Occipital lobe (tissue), 2 donors: Measurements from ENCODE around the genes FUT7, TMEM210 and FAM166A.

DNA sequence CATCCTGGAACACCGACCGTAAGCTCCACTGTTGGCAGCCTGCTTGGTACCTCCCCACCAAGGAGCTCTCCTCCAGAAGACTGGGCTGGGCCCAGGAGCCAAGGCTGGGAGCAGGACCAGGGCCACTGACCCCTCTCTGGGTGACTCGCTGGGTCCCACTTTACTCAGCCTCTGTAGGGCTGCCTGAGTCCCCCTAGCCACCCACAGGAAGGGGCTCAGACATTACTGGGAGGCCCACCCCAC, 255 bp downstream of the CLIC3 start:
- RAMPAGE, long total RNA = no peak

DNA sequence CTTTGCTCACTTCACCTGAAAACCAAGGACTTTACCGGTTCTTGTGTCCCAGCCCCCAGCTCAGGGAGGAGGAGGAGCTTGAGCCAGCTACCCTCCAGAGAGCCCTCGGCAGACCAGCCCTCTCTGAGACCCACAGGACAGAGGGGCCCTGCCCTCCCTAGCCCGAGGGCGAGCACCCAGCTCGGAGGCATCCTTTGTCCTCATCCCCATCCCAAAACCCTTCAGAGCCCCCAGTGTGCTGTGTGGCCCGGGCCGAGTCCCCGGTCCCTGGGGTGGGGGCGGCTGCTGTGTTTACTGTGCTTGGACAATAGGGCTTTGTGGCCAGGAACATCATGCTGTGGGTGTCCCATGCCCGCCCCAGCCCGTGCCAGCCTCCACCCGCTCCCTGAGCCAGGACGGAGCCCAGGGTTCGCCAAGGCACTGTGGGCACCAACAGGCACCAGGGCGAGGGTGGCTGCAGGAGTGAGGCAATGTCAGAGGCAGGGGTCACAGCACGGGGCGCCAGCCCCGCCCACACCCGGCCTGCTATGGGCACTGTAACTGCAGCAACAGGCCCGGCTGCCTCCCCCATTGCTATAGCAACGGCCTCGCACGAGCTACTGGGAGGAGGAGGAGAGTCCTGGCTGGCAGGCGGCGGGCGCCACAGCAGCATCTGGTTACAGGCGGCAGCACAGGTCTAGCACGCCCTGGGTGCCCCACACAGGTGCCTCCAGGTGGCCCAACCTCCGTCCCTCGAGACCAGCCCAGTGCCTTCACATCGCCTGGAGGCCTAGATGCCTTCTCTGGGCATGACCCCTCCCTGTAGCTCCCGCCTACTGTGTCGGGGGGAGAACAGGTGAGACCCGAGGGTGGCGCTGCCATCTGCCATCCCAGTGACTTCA, 2.6 kb downstream of the ABCA2 start:
- RAMPAGE, long total RNA = no peak

- RAMPAGE, long total RNA = no peak
These were observed at the start of gene FUT7 for GRCh38 chr9:137031775-137032866. TSS of gene FUT7 (minus strand) at chr9:137032088.

DNA sequence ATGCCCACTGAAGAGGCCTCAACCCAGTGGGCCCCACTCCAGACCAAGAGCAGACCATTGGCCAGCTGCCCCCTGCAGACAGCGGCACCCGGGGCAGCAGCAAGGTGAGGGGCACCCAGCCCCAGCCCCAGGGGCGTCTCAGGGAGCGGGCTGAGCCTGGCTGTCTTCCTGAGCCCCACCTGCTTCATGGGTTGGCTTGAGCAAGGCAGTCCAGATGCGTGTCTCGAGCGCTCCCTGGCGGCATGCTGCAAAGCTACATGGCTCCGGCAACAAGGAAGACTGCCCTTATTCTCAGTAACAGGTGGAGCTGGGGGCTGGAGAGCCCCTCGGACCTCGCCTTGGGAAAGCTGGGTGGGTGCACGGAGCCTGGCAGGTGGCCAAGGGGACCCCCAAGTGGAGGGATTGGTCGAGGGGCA, 3.3 kb upstream of the FUT7 start:
- RAMPAGE, long total RNA = no peak

DNA sequence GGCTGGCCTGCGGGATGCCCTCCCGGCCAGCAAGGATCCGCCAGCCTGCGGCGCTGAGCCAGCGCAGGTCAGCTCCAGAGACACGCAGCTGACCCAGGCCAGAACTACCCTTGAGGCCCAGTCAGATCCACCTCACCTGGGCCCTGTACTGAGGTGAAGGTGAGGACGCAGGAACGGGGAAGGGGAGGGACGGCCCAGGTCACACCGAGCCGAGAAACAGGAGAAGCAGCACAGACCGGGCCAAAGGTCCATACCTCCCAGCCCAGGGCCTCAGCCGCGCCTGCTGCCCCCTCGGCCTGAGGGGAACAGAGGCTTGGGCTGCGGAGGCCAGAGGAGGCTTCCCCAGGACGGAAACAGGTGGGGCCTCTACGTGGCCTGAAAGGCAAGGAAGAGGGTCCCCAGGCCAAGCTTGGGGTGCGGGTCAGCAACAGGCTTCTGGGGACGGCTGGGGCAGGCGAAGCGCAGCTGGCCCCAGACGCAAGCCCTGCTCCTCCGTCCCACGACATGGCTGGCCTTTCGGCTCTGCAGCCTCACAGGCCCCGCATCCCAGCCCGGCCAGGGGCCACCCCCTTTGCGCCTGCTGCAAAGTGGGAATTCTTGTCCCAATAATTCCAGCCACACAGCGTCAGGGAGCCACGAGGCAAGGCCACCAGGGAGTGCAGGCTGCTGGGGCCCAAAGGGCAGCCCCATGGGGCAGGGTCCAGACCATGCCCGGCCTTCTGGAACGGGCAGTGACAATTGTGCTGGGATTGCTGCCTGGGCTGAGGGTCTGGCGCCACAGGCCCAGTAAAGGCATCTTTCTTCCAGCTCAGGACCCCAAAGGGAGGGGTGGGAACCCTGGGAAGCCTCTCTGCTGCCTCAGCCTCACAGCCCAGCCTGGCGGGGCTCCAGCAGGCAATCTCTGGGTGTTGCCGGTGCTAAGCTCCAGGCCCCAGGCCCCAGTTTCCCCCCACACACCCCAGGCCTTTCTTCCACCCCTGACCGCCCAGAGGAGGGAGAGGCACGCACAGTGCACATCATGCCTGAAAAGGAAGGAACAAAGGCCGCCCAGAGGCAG, 1.0 kb upstream of the ENTPD2 start:
- RAMPAGE, long total RNA = no peak

- RAMPAGE, long total RNA = no peak
These were observed 6.8 kb downstream of the LRRC26 start for GRCh38 chr9:137162891-137163684.

DNA sequence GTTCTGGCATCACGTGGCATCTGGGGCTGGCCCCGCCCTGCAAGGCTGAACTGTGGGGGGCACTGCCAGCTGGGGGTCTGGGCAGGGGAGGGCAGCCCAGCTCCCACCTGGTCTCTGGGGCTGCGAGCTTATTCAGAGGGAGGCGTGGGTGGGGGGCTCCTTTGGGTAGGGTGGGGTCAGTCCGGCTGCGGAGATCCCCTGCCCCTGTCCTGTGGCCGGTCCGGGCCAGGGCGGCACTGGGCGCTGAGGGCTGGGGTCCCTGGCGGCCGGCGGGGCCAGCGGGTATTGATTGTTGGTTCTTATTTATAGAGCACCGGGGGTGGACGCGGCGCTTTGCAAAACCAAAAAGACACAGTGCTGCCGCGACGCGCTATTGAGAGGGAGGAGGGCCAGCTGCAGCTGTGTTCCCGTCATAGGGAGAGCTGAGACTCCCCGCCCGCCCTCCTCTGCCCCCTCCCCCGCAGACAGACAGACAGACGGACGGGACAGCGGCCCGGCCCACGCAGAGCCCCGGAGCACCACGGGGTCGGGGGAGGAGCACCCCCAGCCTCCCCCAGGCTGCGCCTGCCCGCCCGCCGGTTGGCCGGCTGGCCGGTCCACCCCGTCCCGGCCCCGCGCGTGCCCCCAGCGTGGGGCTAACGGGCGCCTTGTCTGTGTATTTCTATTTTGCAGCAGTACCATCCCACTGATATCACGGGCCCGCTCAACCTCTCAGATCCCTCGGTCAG, 2.6 kb downstream of the LRRC26 start:
- RAMPAGE, long total RNA = no peak

DNA sequence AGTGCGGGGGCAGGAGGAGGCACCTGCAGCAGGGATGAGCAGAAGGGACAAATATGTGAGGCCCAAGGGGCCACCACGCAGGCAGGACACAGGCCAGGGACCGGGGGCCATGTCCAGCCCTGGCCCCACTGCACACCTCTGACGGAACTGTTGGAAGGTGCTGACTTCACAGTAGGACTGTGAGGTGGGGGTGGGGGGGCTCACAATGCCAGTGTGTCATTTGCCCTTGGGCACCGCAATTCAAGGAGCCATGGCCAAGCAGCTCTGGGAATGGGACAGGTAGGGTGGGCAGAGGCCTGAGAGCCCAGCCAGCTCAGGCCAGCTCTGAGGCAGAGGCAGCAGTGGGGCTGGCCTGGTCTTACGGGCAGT, at the start of gene TMEM210:
TSS of gene TMEM210 (minus strand) at position 140 of the 369 bp plus-strand sequence.
- RAMPAGE, long total RNA = no peak

DNA sequence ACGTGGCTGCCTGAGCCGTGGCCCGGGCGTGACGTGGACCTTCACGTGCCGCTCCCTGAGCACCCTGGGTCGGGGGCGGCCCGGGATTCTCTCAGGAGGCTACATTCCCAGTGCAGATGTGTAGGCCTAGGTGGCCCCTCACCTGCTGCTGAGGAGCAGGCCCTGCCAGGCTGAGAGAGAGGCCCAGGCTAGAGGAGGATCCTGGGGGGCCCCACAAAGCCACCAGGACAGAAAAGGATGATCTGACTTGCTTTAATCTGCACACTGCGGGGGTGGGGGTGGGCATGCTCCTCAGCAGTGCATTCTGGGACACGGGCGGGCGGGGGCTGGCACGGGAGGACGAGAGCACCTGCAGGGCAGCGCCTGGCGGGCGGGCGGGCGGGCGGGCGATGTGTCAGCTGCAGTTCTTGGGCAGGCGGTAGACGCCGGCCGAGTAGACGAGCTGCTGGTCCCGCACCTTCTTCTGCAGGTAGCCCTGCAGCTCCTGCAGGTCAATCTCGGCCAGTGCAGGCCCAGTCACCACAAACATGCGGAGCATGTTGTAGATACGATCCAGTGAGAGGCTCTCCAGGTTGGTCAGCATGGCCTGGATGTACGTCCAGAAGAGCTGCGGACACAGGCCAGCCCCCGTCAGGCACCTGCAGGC, 2.8 kb upstream of the TMEM210 start:
- RAMPAGE, long total RNA = no peak

GRCh38 chr9:137212763-137213789, 4.2 kb upstream of the ENSG00000284976 start:
- RAMPAGE, long total RNA = no peak

DNA sequence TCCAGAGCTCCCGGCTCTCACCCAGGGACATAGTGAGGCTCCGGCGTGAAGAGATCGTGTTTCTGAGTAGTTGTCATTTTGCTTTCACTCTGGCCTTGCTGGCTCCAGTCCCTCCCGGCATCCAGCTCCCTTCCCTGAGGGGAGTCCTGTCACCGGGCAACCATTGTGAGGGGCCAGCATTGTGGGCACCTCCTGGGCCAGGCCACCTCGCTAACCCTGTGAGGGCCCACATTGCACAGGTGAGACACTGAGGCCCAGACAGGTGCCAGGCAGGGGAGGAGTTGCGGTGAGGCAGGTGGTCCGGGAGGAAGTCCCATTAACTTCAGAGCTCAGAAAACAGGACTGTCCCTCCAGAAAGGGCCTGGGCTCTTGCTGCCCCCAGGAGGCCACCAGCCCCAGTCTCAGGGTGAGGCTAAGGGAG, at the start of gene FAM166A:
TSS of gene FAM166A (minus strand) at position 113 of the 421 bp plus-strand sequence.
- RAMPAGE, long total RNA = no peak

DNA sequence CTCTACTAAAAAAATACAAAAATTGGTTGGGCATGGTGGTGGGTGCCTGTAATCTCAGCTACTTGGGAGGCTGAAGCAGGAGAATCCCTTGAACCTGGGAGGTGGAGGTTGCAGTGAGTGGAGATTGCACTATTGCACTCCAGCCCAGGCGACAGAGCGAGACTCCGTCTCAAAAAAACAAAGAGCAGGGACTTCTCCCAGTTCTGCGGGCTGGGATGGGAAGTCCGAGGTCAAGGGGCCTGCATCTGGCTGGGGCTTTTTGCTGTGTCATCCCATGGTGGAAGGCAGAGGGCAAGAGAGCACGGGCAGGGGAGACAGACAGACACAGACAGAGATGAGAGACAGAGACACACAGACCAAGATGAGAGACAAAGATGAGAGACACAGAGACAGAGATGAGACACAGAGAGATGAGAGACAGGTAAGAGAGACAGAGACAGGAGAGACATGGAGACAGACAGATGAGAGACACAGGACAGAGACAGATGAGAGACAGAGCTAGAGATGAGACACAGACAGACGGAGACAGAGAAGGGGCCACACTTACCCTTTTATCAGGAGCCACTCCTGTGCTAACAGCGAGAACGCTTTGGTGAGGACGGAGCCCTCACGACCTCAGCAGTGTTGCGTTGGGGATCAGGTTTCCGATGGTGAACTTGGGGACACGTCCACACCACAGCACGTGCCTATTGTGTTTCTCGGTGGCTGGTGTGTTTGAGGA, 9.0 kb upstream of the TOR4A start:
- RAMPAGE, long total RNA = no peak

GRCh38 chr9:137269136-137269953, 8.2 kb upstream of the TOR4A start:
- RAMPAGE, long total RNA = no peak

DNA sequence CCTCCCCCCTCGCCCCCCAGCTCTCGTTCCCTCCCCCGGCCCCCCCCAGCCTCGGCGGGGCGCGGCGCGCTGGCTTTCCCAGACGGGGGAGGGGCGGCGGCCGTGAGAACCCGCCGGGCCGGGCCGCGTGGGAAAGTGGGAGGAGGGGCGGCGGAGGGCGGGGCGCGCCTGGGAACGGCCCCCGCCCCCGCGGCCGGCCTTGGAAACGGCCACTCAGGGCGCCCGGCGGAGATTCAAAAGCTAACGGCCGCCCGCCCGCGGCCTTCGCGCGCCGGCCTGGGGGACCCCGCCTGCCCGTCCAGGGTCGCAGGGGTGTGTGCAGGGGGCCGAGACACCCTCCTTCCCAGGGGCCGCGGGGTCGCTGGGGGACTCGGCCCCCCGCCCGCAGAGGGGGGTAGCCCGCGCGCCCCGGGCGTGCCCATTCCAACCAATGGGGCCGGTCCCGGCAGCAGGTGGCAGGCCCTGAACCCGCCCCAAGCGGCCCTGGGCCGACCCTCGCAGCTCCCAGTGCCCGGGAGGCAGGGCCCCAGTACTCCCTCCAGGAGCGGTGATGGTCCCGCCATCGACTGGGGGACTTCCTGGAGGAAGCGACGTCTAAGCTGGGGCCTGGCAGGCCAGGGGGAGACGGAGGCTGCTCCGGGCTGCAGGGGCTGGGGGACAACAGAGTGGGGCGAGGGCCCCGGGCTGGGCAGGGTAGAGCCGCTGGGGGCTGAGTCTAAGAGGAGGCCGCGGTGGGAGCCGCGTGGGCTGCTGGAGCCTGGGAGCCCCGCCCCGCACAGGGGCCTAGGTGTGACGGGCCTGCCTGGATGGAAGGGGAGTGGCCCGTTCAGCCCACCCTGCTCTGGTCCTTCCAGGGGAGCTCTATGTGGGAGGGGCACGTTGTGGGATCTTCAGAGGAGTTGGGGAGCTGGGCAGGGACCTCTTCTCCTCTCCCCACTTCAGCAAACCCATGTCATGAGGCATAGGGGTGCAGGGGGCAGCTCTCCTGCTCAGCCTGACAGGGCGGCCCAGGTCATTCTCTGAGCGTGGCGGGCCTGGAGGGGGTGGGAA, 14.3 kb upstream of the NRARP start:
- RAMPAGE, long total RNA = no peak

DNA sequence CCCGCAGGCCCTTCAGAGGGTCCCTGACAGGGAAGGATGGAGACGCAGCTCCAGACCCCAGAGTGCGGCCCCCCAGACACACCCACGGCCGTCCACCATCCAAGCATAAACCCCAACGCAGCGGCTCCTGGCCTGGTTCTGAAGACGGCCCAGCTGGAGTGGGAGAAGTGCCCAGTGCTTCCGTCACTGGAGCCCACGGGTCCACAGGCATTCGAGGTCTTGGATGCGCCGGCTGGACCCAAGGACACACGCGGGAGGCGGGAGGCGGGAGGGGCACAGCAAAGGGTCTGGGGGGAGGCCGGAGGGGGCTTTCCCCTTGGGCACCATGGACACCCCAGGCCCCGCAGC, 15.4 kb downstream of the EXD3 start:
- RAMPAGE, long total RNA = no peak

GRCh38 chr9:137429360-137429676, 6.1 kb downstream of the NOXA1 start:
- RAMPAGE, long total RNA = no peak

DNA sequence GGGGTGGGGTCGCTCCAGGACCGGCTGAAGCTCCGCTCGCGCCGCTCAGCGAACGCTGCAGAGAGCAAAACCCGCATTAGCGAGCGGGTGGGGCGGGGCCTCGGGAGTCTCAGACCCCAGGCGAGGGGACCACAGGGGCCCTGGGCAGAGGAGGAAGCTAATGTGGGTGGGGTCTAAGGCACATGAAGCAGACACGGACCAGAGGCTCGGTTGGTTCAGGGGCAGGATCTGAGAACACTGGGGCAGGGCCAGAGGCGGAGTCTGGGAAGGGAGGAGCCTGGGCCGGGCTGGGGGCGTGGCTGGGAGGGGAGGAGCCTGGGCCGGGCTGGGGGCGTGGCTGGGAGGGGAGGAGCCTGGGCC, 5.4 kb downstream of the NSMF start:
- RAMPAGE, long total RNA = no peak

DNA sequence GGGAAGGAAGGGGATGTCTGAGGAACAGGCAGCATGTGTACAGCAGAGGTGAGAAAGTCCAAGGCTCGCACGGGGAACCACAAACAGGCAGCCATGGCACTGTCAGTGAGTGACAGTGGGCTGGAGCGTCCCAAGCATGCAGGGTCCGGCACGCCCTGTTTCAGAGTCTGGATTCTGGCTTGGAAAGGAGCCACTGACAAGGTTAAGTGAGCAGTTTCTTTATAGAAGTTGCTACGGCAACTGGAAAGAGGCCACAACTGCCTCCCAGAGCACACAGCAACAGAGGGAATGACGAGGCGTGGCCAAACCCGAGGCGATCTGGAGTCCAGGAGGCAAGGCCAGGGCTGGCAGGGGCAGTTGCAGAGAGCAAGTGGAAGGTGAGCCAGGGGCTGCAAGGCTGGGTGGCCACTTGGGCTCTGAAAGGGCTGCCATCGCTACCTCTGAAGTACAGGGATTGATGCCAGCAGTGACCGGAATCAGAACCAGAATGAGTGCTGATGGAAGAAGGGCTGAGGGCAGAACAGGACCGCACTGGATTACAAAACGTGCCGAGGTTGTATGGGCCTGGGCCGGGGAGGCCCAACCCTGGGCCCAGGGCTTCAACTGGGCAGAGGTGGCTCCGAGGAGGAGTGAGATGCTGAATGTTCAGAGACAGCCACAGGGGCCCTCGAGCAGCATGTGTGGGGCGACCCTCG, 4.5 kb downstream of the MRPL41 start:
- RAMPAGE, long total RNA = no peak

GRCh38 chr9:137606890-137607616, 1.6 kb downstream of the ARRDC1 start:
- RAMPAGE, long total RNA = no peak

- RAMPAGE, long total RNA = no peak
These were observed 3.6 kb upstream of the EHMT1 start for GRCh38 chr9:137614932-137615803.